ENCODE data around the gene PCSK2.

- PRO-cap = unidirectional peak, minus-strand start at chr20:13736980
Observed at GRCh38 chr20:13736814-13737255, 47.9 kb downstream of the ESF1 start.

GRCh38 chr20:13759514-13760272 is 25.0 kb downstream of the ESF1 start:
- PRO-cap = no peak

DNA sequence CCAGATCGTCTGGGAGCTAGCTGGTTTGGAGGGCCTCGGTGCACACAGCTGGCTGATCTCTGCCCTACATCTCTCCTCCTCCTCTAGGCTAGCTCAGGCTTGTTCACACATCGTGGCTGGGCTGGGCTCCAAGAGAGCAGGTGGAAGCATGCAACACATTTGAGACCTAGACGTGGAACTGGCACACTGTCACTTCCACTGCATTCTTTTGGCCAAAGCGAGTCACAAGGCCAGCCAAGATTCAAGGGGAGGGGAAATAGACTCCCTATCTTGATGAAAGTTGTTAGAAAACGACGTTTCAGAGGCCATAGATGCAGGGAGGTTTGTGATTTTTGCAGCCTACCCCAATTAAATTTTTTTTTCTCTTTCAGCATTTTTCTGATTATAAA is 16.0 kb downstream of the NDUFAF5 start:
- PRO-cap = no peak

- PRO-cap = no peak
Observed at GRCh38 chr20:14219985-14220841, 117.2 kb downstream of the FLRT3 start.

DNA sequence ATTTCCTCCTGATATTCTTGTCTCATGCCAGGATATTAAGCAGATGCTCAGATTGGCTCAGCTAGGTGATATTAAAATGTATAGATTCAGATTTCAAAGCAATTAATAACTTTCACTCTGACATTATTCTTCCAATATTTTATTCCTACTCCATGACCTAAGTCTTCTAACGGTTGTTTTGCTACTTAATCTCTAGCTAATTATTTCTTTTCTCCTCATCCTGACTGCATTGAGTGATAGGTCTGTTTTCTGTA is 50.7 kb downstream of the FLRT3 start:
- PRO-cap = no peak

DNA sequence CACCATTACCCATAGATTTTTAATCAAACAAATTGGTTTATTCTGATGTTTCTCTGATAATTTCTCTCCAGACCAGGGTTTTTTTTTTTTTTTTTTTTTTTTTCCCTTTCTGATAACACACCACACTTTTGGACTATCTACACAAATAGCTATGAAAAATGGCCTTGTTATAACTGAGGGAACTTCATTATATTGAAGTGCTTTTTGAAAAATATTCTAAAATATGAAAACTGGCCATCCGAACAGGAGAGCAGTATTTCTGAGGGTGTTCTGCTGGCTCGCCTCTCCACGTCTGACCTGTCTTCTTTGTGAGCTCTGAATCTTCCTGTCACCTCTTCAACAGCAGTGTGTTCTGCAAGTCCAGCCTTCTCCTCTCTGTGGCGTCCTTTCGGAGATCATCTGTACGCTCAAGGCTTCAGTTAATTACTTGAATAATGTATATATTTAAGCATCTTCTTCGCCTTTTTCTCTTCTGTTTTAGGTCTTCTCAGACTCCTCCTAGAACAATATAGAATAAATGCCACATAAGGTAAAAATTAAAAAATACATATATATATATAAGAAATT is 708.3 kb upstream of the FLRT3 start:
- PRO-cap = no peak

DNA sequence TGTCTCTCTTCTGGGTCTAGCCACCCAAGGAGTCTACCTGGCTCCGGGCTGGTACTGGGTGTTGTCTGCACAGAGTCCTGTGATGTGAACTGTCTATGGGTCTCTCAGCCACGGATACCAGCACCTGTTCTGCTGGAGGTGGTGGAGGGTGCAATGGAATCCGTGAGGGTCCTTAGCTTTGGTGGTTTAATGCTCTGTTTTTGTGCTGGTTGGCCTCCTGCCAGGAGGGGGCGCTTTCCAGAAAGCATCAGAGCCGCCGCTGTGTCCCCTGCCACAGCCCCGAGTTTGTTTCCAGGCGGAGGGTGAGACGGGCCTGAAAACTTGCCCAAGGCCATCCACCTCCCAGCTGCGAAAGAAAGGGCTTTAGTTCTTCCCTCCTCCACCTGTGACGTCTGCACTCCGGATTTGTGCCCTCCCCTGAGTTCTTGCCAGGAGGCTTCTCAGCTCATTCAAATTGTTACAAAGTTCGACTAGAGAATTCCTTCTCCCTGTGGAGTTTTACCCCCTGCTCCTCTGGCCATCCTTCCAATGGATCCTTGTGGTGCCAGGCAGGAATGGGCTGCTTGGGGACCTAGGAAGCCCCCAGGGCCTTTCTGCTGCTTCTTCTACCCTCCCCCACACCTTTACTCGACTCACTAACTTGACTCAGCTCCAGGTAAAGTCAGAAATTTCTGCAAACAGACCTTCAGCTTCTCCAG is 873.8 kb downstream of the KIF16B start:
- PRO-cap = no peak

DNA sequence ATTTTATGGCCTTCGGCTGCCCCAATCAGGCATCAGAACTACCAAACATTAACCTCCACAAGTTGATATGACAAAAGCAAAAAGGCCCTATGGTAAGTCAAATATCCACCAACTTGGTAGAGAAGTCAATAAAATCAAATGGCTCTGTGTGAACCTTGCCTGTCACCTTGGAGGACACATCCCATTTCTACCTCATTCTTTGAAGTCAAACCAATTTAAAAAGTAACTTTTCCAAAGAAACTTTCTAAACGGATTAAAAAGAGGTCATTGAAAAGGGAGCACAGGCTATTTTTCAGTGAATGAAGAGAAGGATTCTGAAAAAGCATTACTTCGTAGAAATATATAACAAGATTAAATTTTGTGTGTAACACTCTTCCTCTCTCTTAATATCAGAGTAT is 983 bp downstream of the KIF16B start:
- PRO-cap = no peak

GRCh38 chr20:17226423-17227538 is at the start of gene PCSK2:
Gene PCSK2 (plus strand): TSS chr20:17227040.
- PRO-cap = unidirectional peak, plus-strand start at chr20:17227040

DNA sequence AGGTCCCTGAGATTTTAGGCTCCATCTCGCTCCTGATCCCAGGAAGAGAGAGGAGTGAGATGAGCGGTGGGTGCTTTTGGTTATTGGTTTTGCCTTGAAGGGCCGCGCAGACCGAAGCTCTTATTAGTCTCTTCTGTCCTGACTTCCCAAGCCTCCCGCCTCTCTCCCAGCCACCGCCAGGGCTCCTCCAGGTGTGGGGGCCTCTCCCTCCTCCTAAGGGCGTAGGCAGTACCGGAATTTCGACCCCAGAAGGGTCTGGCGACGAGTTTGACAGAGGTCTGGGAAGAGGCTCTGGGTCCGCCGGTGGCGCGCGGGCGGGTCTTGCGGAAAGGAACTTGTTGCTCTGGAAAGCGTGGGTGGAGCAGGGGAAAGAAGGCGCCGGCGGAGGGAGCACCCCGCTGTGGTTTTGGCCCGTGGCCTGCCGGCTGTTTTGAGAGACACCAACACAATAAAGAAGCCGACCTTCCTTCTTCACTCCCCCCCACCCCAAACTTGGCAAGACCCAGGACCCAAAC is 1.8 kb downstream of the PCSK2 start:
- PRO-cap = no peak

DNA sequence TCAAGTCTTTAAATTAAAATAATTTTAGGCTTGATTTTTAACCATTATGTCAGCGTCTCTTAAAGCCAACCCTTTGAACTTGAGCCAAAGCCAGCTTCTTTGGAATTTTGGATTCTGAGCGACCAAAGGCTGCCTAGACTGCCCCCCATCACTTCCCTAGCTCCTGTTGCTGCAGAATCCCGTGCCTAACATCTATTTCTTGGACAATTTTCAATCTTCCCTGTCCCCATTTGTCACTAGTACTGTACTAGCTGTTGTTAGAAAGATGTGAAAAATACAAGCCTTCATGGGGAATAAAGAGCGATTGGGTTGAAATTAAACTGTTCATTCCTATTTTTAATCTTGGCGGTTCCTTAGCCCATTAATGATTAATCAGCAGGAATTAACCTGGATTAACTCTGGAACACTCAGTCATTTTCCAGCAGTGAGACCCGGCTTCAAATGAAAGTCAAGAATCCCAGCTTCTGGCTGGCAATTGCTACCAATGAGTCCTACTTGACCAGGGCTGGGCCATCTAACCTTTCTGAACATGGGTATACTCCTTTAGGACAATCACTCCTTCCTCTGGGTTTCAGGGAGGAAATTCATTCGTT is 1.3 kb upstream of the RRBP1 start:
- PRO-cap = no peak

DNA sequence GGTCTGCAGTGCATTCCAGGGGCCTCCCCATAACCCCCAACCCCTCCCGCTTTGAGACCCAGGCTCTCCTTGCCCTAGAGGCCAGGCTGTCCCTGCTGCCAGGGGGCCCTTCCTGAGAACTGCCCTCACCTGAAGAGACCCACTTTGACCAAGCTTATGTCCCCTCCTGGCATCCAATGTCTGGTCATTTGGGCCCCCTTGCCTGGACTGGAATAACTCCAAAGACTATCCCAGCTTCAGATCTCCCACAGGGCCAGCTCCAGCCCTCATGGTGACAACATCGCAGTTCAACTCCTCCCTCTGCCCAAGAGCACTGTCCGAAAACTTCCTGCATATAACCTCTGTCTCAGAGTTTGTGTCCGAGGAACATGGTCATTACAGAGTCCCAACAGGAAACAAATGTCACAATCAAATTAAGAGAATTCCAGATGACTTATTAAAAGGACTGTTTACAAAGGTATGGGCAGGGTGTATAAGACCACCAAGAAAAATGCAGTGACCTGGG is 125.0 kb downstream of the BANF2 start:
- PRO-cap = no peak

- PRO-cap = unidirectional peak, plus-strand start at chr20:17836810
Observed at GRCh38 chr20:17836134-17836932, 132.3 kb downstream of the SNX5 start.

GRCh38 chr20:17875247-17875733 is 93.3 kb downstream of the SNX5 start:
- PRO-cap = no peak

GRCh38 chr20:17916317-17916884 is 52.2 kb downstream of the SNX5 start:
- PRO-cap = no peak

DNA sequence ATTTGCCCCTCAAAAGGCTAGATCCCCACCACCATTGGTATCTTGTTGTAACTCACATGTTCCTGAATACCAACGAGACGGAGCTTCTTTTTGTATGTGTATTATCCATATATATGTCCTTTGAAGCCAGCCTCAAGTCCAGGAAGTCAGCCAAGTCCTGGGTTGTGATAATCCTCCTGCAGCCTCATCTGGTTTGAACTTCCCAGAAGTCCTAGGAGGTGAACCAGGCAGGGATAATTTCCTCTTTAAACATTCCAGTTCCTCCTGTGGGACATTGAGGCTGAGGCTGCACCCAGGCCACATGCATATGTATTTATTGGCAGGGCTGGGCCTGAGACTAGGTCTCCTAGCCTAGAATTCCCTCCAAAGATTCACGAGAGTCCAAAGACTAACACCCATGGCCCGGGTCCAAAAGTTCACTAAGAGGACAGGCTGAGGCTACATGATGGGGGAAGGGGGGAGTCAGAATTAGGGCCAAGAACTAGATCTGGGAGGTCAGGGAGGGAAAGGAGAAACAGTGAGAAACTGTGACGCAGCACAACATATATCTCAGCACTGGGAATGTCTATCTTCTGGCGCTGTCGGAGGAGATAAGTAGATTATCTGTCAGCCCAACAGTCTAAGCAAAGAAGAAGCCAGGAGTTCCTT is 43.4 kb downstream of the SNX5 start:
- PRO-cap = no peak

- PRO-cap = no peak
Observed at GRCh38 chr20:18055292-18055551, 2.5 kb downstream of the OVOL2 start.

DNA sequence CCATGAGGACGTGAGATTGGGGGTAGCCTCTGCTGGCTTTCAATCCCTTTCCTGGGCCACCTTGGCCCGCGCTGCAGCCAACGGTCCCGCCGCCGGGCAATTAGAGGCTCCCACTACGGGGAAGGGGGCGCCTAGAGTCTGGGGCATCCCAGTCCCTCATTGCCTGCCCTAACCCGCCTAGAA is 605 bp downstream of the OVOL2 start:
- PRO-cap = no peak

DNA sequence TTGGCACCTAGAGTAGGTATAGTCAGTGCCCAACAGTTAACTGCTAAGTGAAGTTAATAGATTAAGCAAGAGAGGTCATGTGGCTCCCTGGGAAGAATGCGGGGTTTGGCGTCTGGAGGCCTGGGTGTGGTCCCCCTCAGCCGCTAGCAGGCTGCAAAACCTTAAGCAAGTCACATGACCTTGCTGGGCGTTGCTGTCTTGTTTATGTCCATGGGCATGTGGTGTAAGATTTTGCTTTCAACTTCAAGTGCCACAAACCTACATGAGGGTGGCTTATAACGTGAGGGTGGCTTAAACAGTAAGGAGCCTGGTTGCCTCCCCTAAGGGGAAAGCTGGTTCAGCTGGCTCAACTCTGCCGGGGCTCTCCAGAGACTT is 75.5 kb upstream of the SCP2D1 start:
- PRO-cap = no peak

DNA sequence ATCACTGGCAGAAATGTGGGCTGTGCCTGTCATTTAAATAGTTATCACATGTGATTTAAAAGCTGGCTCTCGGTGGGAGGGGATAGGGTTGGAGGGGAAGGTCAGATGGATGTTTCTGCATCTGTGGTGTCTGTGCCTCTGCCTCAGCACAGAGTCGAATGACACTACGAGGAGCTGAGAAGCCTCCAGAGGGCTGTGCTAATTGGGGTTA is 73.7 kb upstream of the SCP2D1 start:
- PRO-cap = no peak